Measurements from ENCODE around the genes NFIB, BNC2 and RRAGA.

DNA sequence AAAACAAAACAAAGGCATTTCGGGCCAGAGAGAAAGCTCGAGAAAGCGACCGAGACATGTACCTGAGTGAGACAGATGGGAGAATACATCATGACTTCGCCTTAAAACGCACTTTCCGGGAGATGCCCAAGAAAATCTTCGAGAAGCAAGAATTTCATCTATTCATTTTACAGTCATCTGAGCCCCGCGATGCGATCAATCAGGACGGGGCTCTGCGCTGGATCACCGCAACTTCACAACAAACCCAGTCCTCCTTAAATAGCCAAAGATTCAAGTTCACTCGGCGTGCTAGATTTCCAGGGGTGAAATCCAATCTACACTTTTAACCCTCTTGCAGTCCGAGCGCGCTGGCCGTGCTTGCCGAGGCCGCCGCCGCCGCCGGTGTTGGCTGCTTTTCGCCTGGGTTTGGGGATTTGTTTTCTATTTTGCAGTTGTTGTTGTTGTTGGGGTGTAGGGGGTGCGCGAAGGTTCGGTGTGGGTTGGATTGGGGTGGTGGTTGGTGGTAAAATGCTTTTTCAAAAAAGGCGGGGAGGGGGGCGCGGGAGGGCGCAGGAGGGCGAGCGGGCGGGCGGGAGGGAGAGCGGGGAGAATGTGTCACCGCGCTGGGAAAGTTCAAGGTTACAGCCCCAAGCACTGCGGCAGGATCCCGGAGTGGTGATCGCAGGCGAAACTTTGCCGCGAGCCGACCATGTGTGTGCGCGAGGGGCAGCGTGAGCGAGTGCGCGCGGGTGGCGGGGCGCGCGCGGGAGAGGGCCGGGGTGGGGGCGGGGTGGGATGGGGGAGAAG, at the start of gene NFIB:
NFIB (minus strand) TSS at position 722 of the 786 bp plus-strand sequence.
- RRBS, 2 experiments, result under 1% methylated on average over 14 of the region's 62 CpGs

- RRBS, 2 experiments, result no CpG with 5 or more reads among the region's 11 CpGs
Measured at GRCh38 chr9:14343710-14344731, 30.1 kb upstream of the NFIB start.

DNA sequence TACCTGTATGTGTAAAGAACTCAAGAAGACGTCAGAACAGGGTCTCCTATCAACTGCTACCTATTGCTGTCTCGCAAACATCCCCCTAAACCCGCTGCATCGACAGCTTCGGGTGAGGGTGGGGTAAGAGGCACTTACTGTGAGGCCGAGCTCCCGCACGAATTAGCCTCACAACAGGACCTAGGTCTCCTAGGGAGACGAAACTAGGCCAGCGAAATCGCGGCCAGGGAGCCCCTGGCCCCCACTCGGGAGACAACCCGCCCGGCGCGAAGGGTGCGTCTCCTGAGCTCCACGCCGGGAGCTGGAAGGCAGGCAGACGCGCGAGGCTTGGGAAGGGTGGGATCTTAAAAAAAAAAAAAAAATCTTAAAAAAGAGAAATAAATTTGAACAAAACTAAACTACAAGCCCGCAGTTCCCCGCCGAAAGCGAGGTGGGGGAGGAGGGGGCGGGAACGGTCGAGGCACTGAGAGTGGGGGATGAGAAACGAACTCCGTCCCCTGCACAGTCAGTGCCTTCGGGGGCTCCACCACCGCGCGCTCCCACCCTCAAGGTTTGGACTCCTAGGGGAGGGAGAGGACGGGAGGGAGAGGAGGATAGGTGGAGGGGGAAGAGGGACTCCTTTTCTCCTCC, 33.0 kb upstream of the NFIB start:
- RRBS, 2 experiments, result no CpG with 5 or more reads among the region's 37 CpGs

DNA sequence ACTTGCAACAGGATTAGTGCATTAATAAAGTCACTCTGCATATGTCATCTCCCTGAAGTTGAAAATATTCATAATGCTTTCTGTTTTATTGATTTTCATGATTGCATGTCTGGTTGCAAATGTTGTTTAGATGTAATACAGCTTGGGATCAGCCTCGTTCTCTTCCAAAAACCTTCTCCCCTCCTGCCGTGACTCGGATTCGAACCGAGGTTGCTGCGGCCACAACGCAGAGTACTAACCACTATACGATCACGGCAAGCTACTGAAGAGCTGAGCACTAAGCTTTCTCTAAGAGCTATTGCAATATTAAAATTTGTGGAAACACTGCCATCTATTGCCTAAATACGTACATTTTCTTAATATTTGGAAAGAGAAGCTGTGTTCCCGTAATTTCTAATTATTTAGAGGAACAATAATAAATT, 119.8 kb upstream of the NFIB start:
- RRBS, 2 experiments, result no CpG with 5 or more reads among the region's 11 CpGs

DNA sequence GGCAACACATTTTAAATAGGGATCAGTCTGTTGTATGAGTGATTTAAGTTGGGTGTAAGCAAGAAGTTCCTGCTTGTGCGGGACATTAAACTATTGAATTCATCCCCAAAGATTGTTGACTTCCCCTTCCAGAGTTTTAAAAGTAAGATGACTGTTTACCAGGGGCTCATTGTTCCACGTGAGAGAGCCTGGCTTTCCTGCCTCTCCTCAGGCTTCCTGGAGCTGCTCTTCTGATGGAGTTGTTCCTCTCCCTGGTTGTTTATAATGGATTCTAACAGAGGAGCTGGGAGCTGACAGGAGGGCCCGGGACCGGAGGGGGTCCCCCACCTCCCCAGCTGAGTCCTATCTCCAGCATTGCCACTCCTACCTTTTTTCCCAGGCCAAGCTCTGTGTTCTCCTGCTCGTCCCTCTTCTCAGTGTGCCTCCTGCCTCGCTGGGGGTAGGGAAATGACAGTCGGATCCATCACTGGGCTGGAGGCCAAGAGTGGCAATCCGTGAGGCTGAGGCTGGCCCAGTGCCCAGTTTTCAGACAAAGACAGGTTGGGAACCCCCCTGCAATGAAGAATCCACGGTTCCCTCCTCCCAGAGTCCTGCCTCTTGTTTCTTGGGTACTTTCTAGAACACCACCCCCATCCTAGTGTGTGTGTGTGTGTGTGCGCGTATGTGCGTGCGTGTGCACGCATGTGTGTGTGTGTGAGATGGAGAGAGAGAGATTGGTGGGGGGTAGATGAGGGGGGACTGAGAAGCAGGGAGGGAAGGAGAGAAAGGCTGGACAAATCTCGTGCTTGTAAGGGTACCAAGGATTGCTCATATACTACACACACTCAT, 123.6 kb upstream of the NFIB start:
- RRBS, 2 experiments, result no CpG with 5 or more reads among the region's 15 CpGs

- RRBS, 2 experiments, result no CpG with 5 or more reads among the region's 7 CpGs
Measured at GRCh38 chr9:15423358-15423696, 651 bp downstream of the SNAPC3 start.

GRCh38 chr9:15423697-15424263, 1.1 kb downstream of the SNAPC3 start:
- RRBS, 2 experiments, result no CpG with 5 or more reads among the region's 10 CpGs

DNA sequence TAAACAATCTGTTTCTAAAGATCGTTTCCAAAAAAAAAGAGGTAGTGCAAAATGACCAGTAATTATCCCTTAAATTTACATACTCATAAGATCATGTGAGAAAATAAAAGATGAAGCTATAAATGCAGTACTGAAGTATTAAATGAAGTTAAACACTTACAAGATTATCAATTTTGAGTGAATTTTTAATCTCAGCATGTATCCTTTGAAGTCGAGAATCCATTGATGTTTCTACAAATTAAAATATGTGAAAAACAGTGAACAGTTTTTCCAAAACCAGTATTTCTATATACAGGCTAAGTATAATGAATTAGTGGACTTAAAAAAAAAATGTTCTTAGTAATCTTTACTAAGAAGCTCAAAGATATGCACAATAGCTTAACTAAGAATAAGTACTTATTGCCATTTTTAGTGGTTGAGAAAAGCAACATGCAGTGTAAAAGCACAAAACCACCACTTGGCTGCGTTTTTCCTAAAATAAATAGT, 41.6 kb downstream of the PSIP1 start:
- RRBS, 2 experiments, result no CpG with 5 or more reads among the region's 3 CpGs

GRCh38 chr9:15511444-15511667, 586 bp upstream of the PSIP1 start:
- RRBS, 2 experiments, result no CpG with 5 or more reads among the region's 5 CpGs

- RRBS, 2 experiments, result no CpG with 5 or more reads among the region's 5 CpGs
Measured at GRCh38 chr9:15578790-15579074, 25.9 kb downstream of the CCDC171 start.

GRCh38 chr9:16337273-16337864, 533.1 kb downstream of the BNC2 start:
- RRBS, 2 experiments, result no CpG with 5 or more reads among the region's 5 CpGs

GRCh38 chr9:16413295-16413751, 457.1 kb downstream of the BNC2 start:
- RRBS, 2 experiments, result no CpG with 5 or more reads among the region's 7 CpGs

GRCh38 chr9:16515646-16516607, 354.5 kb downstream of the BNC2 start:
- RRBS, 2 experiments, result no CpG with 5 or more reads among the region's 8 CpGs

DNA sequence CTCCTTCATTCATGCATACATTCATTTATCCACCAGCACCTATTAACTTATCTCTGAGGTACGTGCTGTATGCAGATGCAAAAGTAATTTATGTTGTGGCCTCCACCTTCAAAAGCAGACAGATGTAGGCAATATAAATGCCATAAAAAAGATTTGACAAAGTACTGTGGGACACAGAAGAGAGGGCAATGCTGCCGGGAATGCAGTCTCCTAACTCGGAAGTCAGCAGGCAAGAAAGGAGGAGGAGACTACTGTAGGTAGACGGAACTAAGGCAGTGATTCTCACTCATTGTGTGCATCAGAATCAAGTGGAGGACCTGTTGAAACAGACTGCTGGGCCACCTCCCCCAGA, 310.7 kb downstream of the BNC2 start:
- RRBS, 2 experiments, result no CpG with 5 or more reads among the region's 4 CpGs

GRCh38 chr9:16571969-16572563, 298.4 kb downstream of the BNC2 start:
- RRBS, 2 experiments, result no CpG with 5 or more reads among the region's 4 CpGs

DNA sequence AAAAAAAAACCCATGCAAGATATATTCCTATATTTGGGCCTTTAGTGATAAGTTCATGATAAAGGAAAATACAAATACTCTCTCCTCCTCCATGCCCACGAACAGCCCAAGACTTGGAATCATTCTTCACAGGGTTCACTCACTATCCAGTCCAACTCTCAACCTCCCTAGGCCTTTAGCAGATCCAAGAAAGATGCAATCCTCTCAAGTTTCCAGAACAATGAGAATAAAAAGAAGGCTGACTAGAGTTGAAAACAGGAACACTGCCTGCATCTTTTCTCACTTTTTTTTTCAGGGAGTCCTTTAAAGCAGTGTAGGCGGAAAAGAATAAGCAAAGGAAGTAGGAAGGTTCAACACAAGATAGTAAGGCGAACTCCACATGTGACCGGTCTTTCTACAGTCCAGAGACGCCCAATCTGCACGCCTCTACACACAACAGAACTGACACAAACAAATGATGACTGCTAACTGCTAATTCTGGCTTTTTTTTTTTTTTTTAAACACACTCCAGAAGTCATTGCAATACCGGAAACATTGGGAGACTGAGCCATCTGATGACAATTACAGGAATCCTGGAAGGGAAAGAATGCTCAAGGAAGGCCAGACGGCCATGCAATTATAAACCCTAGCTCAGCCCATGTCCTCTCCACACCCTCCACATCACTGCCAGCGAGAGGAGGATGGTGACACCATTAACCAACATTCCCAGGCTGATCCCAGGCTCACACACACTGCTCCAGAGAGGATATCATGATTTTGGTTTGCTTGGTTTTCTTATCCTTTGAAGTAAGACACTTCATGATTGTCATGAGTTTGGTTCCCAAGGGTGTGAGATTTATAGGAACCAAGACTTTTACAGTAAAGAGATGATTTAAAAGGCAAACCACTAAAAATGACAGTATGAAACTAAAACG, 75.3 kb downstream of the BNC2 start:
- RRBS, 2 experiments, result no CpG with 5 or more reads among the region's 10 CpGs

DNA sequence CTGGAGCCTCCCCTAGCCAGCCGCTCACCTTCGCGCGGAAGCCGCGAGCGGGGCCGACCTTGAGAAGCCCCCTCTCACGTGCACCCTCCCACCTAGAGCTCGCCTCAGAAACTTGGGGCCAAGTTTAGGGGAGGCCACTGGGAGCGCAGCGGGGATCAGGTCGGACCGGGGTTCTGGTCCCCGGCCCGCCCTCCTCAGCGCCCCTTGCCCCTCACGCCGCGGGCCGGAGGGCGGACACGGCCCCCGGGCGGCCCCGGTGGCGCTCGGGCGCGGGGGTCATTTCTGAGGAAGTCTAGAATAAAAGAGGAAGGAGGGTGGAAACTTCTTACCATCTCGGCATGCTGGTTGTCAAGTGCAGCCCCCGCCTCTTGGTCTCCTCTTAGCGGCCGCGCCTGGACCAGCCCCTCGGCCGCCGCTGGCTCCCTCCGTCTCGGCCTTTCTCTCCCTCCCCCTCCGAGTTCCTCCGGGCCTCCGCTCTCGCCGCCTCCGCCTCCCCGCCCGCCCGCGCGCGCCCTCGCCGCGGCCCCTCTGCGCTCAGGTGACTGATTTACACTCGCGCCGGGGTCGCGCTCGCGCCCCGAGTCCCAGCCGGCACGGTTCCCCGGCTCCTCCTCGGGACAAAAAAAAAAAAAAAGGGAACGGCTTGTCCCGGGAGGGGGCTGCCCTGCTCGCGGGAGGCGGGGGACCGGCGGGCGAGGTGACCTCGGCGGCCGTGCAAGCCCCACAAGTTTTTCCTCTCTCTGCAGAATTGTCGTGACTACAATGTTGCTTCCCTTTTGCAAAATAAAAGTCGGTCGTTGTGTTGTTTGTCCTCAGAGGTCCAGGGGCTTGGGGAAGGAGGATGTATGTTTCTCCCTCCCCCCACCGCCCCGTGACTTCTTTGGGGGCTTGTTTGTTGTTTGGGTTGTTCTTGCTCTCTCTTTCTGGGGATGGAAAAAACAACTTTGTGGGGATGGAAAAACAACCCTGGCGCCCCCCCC, at the start of gene BNC2:
BNC2 (minus strand) TSS at position 354 of the 980 bp plus-strand sequence.
- RRBS, 2 experiments, result 3% methylated on average over 22 of the region's 85 CpGs

- RRBS, 2 experiments, result no CpG with 5 or more reads among the region's 9 CpGs
Measured at GRCh38 chr9:17268926-17269343, 134.1 kb downstream of the CNTLN start.

DNA sequence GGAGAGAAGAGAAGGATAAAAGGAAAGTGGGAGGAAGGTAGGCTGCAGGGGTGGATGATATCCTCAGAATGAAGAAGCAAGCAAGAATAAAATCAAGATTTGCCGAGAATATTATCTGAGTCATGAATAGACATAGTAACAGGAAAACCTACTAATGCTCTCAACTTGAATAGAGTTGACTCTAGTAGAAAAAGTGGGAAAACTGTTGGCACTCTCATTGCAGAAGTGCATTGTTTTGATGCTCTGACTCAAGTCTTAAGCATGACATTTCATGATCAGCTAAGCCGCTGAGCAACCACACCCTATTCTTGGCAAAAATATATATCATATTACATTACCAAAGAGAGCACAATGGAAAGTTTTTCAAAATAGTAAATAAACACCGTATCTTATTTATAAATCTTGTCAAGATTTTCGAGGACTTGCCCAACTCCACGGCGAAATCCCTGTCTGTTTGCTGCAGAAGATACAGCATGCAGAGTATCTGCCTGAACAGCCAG, 14.0 kb upstream of the ADAMTSL1 start:
- RRBS, 2 experiments, result no CpG with 5 or more reads among the region's 6 CpGs

DNA sequence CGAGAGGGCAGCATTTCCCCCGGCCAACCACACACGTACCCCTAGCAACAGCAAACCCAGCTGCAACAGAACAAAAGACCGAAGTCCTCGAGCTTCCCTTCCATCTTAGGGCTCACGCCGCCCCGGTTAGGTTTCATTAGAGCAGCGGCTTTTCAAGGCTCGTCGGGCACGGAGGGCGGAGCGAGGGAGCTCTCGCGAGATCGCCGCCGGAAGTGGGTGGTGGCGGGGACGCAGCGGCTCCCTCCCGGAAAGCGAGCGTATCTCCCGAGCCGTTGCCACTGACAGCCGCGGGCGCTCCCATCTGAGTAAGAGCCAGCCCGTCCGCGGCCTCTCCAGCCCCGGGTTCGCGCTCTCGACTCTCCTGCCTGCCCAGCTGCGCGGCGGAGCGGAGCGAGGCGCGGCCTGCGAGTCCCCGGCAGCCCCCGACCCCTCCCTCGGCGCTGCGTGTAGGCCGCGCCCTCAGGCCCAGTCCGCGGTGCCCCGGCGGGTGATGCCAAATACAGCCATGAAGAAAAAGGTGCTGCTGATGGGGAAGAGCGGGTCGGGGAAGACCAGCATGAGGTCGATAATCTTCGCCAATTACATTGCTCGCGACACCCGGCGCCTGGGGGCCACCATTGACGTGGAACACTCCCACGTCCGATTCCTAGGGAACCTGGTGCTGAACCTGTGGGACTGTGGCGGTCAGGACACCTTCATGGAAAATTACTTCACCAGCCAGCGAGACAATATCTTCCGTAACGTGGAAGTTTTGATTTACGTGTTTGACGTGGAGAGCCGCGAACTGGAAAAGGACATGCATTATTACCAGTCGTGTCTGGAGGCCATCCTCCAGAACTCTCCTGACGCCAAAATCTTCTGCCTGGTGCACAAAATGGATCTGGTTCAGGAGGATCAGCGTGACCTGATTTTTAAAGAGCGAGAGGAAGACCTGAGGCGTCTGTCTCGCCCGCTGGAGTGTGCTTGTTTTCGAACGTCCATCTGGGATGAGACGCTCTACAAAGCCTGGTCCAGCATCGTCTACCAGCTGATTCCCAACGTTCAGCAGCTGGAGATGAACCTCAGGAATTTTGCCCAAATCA, at the start of gene RRAGA:
RRAGA (plus strand) TSS at position 258 of the 1,082 bp plus-strand sequence.
- RRBS, 2 experiments, result under 1 to 1% methylated on average over 50 of the region's 87 CpGs

Measured in LNCaP clone FGC (cell line).